H7 (cell line): ENCODE data around the gene PDZD2.

GRCh38 chr5:14199745-14200257 lies 56.7 kb downstream of the TRIO start:
- RAMPAGE, long total RNA, result no peak

DNA sequence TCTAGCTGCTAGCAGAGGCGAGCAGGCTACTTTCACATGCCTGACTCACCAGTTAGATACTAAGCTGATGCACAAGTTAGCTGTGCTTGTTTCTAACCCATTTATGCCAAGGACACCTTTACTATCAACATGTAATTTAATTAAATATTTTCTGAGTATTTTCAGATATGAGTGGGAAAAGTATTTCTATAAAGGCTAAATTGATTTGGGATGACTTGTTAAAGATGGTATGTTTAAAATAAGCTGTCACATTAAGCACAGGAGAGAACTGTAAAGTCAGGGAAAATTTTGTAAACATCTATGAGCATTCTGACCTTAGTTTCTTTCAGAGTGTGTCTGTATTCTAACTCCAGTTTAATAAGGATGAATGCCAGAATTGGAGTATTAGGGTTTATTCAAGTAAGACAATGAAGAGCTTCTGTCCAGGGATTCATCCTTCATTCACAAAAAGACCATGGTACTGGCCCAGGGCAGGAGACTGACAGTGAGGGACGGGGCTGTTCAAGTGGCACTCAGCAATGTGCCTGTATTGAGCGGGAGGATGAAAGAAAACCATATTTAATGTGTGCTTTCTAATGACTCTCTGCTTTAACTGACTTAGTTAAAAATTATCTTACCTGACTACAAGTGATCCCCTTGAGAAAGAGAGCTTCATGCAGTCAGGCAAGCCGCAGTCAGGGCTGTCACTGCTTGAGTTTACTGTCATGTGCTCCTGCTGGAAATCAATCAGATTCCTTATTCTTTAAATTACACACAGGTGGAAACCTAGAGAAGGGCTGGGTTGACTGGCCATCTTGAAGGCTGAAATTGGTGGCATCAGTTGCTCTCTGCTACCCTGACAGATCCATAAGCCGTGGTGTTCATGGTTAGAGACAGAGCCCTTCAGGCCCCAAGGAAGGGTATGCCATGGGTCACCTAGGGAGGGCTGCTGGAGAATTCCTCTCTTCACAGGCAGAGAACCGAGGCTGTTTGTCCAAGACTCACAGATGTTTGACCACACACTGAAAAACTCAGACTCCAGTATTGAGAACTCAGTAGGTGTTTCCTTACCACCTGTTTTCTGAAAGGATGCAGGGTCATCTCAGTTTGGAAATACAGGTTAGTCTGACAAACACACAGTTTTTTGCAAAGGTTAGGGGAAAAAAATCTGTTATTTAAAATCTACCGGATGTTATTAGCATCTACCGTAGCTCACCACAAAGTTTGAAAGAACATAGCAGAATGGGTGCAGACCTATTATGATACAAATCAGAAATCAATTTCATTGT lies 70.7 kb downstream of the TRIO start:
- RAMPAGE, long total RNA, result no peak

GRCh38 chr5:14264478-14265121 lies 121.5 kb downstream of the TRIO start:
- RAMPAGE, long total RNA, result no peak

DNA sequence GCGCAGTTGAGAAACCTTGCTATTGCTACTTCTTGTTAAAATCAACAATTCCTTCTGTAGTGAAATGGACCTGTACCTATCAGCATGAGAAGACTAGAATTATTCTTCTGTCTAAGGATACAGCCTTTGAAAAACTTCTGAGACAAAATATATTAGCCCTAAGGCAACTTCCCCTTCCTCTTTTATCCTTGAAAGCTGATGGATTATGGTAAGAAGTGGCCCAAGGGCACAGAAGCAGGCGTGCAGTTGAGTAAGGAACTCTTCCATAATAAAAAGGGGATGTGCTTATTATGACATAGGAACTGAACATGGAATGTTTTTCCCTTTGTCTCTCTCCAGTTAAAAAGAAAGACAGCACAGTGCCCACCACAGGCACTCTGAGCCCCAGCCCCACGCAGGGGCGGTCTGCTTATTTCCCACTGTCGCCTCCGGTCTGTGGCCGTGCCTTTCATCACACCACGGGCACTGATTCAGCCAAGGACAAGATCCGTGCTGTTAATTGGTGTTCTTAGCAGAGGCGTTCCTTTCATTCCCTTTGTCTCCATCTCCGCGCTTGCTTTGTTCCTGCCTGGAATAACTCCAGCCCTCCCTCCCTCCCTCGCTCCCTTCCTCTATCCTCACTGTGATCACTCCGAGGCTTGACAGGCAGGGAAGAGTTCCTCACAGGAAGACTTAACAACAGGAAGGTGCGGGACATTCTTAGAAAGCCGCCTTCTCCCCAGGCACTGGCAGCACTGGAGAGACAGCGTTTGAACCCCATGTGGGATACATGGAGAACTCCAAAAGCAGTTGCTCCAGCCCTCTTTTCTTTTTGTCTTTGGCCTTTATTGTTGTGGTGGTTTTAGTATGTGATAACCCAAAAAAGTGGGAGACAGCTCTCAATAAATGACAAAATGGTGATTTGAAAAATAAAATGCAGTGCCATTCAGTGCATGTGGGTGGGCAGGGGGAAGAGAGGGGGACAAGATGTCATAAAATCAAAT lies 135.7 kb upstream of the OTULINL start:
- RAMPAGE, long total RNA, result no peak

DNA sequence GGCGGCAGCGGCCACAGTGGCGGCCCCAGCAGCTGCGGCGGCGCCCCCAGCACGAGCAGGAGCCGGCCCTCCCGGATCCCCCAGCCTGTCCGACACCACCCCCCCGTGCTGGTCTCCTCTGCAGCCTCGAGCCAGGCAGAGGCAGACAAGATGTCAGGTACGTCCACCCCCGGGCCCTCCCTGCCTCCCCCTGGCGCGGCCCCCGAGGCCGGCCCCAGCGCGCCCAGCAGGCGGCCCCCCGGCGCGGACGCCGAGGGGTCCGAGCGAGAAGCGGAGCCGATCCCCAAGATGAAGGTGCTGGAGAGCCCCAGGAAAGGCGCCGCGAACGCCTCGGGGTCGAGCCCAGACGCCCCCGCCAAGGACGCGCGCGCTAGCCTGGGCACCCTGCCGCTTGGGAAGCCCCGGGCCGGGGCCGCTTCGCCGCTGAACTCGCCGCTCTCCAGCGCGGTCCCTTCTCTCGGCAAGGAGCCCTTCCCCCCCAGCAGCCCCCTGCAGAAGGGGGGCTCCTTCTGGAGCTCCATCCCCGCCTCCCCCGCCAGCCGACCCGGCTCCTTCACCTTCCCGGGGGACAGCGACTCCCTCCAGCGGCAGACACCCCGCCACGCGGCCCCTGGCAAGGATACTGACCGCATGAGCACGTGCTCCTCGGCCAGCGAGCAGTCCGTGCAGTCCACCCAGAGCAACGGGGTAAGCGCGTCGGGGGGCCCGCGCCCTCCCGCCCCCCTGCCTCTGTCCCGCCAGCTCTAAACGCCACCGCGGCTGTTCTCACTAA lies 93.8 kb upstream of the OTULINL start:
- RAMPAGE, long total RNA, result no peak

- RAMPAGE, long total RNA, result no peak
Observed at GRCh38 chr5:14580739-14581349, 748 bp upstream of the OTULINL start.

- RAMPAGE, long total RNA, result no peak
Observed at GRCh38 chr5:14588737-14589639, 7.4 kb downstream of the OTULINL start.

DNA sequence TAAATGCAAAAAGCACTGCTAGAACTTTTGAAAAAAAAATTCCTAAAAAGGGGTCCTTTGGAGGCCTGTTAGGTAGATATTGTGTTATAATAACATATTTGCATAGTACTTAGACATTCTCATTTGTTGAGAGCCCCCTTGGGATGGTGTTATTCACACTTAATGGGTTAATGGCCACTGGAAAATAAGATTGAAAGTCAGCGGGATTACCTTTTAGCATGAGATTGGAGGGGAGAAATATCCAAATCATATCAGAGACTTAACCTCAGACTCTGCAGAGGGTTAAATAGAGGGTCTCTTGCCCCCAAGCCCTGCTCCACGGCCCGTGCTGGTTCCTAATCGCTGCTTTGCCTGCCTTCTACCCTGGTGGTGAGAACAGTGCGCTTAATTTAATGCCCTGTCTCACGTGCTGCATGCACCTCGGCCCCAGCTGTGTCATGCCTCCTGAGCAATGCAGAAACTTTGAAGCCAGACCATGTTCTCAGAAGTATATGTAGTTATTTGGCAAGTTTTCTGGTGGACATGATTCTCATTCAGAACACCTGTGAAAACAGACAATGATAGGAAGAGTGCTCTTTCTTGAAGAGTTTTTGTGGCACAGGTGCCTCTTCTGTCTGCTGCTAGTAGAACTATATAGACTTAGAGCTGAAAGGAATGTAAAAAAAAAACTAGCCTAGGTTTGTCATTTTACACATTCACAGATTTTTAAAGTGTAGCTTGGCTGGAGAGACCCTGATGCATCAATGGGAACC lies 1.4 kb downstream of the OTULIN start:
- RAMPAGE, long total RNA, result no peak

DNA sequence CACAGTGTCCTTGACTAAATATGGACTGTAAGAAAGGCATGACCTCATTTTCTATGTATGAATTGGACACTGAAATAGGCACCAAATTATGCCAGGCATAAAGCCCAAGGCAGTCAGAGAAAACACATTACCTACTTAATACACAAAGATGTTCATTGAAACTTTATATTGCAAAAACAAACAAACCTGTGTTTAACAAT lies 7.1 kb downstream of the ANKH start:
- RAMPAGE, long total RNA, result no peak

DNA sequence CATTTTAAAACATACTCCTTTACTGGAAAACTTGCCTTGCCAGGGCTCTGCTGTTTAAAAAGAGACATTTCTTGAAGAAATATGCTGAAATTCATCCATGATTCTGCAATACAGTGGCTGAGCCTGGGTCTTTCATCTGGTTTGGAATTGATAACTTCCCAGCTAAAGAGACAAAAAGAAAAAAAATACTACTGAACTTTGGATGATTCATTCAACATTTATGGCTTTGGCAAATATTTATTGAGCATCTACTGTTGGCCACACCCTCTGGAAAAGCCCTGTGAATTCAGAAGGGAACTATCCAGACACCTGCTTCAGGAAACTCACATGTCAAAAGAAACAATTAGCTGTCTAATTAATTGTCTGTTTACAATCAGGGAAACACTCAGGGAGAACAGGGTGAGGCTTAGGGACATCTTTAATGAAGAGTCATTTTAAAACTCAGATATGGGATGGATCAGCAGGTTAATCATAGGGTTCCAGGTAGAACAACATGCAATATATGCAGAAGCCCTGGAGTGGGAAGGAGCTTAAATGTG lies 17.8 kb upstream of the ZNF622 start:
- RAMPAGE, long total RNA, result no peak

GRCh38 chr5:16542041-16542931 lies 74.5 kb downstream of the RETREG1 start:
- RAMPAGE, long total RNA, result no peak

- RAMPAGE, long total RNA, result no peak
Observed at GRCh38 chr5:16701309-16702031, 84.7 kb upstream of the RETREG1 start.

- RAMPAGE, long total RNA, result no peak
Observed at GRCh38 chr5:17024683-17025336, 88.7 kb upstream of the MYO10 start.

DNA sequence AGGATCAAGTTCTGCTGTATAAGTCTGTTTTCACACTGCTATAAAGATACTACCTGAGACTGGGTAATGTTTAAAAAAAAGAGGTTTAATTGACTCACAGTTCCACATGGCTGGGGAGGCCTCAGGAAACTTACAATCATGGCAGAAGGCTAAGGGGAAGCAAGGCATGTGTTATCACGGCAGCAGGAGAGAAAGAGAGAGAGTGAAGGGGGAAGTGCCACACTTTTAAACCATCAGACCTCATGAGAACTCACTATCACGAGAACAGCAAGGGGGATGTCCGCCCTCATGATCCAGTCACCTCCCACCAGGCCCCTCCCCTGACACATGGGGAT lies 93.8 kb upstream of the BASP1 start:
- RAMPAGE, long total RNA, result no peak

GRCh38 chr5:17317581-17318210 lies 100.3 kb downstream of the BASP1 start:
- RAMPAGE, long total RNA, result no peak

- RAMPAGE, long total RNA, result no peak
Observed at GRCh38 chr5:20612965-20613293, 624.9 kb upstream of the CDH18 start.

- RAMPAGE, long total RNA, result no peak
Observed at GRCh38 chr5:20615482-20615835, 627.5 kb upstream of the CDH18 start.

DNA sequence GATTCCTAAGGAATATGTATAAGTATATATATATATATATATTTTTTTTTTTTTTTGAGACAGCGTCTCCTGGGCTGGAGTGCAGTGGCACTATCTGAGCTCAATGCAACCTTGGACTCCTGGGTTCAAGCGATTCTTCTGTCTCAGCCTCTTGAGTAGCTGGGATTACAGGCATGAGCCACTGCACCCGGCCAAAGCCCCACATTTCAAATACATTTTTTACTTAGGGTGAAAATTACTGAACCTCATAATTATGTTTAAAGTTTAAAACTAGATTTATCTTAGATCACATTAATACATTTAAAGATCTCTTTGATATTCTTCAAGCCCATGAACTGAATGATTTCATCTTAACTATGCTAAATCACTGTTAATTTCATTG lies 377.3 kb downstream of the PRDM9 start:
- RAMPAGE, long total RNA, result no peak

- RAMPAGE, long total RNA, result no peak
Observed at GRCh38 chr5:23950925-23952257, 444.0 kb downstream of the PRDM9 start.

GRCh38 chr5:31638765-31640041 lies at the start of gene PDZD2:
Gene PDZD2 (plus strand): TSS chr5:31639131.
- RAMPAGE, long total RNA, result no peak